Iris pigment epithelial cell (primary cell): ENCODE measurements around the gene RAB14.

GRCh38 chr9:120928137-120929247, 1.9 kb upstream of the TRAF1 start:
- RRBS, result 3% methylated on average over 27 of the region's 87 CpGs

DNA sequence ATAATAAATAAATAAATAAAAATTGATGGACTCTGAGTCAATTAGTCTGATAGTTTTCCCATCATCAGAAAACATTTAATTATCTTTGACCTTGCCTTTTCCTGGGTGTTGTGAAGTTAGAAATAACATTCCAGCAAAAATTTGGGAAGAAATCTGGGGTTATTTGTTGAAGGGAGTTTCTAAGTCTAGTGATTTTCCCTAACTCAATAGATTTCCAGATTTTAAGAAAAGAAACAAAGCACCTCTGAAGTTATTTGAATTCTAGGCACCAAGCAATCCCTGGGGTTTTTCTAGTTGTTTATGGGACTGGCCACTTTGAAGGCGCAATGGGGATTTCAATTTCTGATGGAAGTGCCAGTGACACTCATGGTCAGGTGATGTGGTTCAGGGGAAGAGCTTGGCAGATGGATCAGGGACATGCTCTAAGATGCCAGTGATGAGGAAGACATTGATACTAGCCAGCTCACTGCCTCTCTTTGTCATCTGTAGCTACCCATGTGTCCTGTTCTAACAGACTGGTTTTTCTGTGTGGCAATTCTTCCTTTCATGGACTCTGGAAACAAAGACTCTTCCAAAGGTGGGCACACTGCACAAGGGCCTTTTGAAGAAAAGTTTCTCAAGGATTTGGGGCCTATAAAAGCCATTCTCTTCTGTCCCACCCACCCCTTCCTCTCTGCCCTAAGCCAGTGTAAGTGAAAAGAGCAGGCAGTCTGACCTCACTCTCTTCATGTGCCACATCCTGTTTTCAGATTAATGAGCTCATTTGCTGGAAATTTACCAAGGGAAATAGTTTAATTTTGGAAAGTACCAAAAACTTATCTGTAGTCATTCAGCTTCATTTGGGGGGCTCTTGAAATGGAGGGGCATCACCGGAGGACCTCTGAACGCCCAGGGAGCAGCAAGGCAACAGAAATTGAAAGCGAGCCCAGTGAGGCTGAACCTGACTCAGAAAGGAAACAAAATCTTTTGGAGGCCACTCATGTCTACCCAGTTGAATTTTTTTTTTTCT, 4.7 kb upstream of the TRAF1 start:
- RRBS, result no CpG with 5 or more reads among the region's 4 CpGs

DNA sequence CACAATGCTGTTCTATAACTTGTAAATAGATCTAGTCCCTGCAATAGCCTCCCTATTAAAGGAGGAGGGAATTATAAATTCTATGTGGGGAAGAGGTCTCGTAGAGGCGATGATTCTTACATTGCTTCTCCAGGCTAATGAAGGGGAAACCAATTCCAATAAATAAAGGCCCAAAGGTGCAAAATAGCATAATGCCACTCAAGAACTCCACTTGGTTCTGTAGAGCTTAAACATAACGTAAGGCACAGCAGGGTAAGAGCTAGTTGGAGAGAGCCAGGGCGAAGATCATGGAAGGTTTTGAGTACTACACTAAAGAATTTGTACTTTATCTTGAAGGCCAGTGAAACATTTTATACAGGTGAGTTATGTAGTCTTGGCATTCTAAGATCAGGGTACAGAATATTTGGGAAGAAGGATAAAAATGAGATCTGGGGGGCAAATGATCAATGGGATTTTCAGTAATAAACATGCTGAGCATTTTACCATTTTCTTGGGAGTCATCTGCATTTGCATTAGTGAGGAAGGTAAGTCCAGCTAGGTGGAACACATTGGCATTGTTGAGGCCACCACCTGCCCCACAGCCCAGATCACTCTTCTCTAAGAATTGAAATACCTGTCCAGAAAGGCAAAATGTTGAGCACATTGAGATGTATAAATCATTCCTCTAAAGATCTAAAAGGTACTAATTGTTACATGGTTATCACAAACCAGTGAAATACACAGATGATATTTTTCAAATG, 34.1 kb downstream of the C5 start:
- RRBS, result no CpG with 5 or more reads among the region's 4 CpGs

DNA sequence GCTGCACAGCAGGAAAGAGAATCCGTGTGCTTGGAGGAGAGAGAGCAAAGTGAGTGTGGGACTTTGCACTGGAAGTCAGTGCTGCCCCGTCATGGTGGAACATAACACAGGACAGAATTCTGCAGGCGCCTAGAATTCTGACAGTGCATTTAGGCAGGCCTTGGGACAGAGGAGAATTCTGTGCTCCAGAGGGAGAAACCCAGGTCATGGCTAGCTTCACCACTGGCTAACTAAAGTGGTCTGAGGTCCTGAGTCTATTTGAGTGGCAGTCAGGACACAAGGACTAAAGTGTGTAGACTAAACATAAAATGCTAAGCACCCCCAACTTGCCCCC, 3.6 kb upstream of the C5 start:
- RRBS, result no CpG with 5 or more reads among the region's 3 CpGs

- RRBS, result no CpG with 5 or more reads among the region's 19 CpGs
Observed at GRCh38 chr9:121133113-121133820, 58.5 kb downstream of the CNTRL start.

GRCh38 chr9:121140358-121140894, 61.2 kb downstream of the RAB14 start:
- RRBS, result no CpG with 5 or more reads among the region's 4 CpGs

- RRBS, result no CpG with 5 or more reads among the region's 2 CpGs
Observed at GRCh38 chr9:121141894-121142427, 59.7 kb downstream of the RAB14 start.

- RRBS, result no CpG with 5 or more reads among the region's 5 CpGs
Observed at GRCh38 chr9:121179758-121180795, 21.6 kb downstream of the RAB14 start.

GRCh38 chr9:121201515-121202395, at the start of gene RAB14:
RAB14 (minus strand) TSS chr9:121201869.
- RRBS, result 4% methylated on average over 29 of the region's 76 CpGs

GRCh38 chr9:121213043-121213712, 11.5 kb upstream of the RAB14 start:
- RRBS, result no CpG with 5 or more reads among the region's 10 CpGs

GRCh38 chr9:121220953-121221627, 19.4 kb upstream of the RAB14 start:
- RRBS, result no CpG with 5 or more reads among the region's 13 CpGs

DNA sequence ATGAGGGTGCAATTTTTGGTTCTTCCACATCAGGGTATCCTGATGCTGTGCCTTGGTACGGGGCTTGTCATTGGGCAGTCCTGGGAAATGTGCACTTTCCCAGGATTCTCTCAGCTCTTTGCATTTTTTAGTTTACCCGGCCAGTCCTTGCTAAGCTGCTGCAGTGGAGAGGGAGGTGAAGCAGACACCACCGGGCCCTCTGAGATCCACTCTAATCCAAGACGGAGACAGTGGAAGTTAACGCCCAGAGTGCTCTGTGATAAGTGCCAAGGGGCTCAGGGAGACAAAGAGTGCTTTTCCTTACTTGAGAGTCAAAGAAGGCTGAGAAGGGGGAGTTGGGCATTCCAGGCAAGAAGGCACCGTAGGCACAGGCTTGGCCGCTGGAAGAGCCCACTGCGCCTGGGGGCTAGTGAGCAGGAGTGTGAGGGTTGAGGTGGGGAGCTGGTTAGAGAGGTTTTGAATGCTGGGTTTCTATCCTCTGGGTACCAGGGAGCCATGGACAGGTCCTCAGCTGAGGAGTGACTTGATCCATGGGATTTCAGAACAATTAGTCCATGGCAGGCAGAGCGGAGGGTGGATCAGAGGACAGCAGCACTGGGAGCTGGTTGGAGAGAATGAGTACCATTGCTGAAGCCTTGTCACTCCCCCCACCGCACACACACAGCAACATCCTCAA, 16.4 kb downstream of the GSN start:
- RRBS, result 39% methylated on average over 2 of the region's 10 CpGs

GRCh38 chr9:121289987-121290398, 22.0 kb downstream of the GSN start:
- RRBS, result 36% methylated on average over 3 of the region's 5 CpGs

DNA sequence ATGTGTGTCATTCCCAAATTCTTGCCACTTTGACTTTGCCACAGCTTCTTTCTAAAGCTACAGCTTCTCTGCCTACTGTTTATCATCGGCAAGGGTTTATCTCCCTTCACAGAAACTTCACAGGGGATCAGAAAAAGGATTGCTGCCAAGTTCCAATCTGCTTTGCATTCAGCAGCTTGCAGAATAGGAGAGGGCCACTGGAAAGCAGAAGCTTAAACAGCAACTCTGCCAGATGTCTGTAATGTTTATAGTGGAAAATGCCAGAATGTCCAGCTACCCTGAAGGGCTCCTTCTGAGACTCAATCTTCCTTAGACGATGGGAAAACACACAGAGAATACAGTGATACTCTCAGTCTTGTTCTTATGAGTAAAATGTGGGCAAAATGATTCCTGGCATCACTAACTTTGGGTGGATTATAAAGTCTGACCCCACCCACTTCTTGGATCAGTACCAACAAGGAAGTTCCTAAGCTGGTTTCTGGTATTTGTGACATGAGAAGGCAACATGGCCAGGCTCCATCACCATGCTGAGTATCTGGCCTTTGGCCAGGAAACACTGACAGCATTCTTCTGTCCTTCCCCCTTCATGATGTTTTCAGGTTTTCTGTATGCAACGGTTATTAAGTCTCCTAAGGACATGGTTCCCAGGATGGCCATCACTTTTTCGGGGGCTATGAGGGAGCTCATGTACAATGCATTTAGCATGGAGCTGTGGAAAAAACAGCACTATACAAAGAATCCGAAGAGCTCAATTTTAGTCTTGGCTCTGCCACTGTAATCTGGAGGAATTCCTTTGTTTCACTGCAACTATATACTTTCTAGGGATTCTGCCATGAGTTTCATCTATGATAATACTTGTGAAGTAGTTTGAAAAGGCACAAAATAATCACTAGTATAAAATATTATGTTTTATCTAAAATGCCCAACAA, 18.8 kb downstream of the STOM start:
- RRBS, result no CpG with 5 or more reads among the region's 5 CpGs

DNA sequence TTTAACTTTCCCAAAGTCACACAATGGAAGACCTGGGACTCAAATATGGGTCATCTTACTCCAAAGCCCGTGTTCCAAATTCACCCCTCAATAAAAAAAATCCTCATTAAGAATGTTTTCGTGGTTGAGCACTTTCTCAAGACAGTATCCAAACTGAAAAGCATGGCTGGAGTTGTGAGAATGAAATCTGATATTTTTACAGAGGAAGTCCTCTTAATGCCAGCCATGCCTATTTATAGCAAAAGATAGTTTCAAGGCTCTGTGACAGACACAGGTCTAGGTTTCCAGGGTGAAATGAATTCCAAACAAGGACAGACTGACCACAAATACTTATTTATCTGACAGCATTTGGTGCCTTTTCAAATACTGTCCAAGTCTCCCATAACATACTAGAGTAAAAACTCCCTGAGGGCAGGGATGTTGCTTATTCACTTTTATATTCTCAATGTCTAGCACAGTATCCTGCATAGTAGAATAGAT, 10.3 kb downstream of the STOM start:
- RRBS, result no CpG with 5 or more reads among the region's 2 CpGs

DNA sequence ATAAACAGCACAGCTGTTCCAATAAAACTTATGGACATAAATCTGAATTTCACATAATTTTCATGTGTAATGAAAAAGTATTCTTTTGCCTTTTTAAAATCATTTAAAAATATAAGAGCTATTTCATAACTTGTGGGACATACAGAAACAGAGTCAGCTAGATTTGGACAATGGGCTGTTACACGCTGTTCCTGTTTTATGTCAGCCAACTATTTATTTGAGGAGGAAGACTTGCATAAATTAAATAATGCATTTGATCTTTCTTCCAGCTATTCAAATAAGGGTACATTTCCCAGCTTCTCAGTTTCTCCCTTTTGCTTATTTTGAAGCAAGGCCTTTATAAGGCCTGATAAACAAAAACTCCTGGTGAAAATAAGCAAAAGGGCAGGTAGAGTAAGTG, 6.5 kb downstream of the STOM start:
- RRBS, result no CpG with 5 or more reads among the region's 1 CpG

GRCh38 chr9:121484723-121485054, 15.0 kb downstream of the GGTA1 start:
- RRBS, result no CpG with 5 or more reads among the region's 2 CpGs

- RRBS, result no CpG with 5 or more reads among the region's 6 CpGs
Observed at GRCh38 chr9:121613036-121613596, 38.3 kb upstream of the DAB2IP start.

DNA sequence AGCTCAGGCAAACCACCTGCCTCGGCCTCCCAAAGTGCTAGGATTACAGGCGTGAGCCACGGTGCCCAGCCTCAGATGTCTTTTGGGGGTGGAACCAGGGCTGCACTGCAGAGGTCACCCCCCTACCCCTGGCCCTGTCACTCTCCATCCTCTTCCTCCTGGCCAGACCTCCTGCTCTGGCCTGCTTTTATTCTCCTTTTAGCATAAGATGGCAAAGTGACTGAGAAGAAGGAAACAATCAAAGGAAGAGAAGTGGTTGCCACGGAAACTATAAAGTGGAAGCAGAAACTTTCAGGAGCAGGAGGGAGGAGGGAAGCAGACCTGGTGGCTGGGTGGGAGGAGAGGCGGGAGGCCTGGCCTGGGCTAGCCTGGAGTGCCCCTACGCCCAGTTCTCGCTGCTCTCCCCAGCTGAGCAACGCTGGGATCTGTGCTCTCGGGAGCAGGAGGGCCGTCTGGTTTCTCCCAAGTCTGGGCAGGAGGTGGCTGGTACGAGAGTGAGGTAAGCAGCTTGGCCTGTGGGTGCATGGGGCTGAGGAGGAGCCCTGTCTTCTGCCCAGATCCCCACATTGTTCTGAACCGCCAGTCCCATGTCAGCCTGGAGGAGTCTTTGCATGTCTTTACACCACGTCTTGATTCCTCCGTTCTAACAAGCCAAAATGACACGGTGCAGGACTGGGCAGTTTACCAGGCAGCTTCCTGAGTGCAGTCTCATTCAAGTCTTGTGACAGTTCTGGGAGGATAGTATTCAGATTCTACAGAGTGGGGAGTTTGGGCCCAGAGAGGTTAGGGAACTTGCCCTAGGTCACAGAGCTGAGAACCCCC, 15.1 kb upstream of the DAB2IP start:
- RRBS, result no CpG with 5 or more reads among the region's 15 CpGs